Neutrophil (primary cell): ENCODE measurements around a stretch of chr5.

- PRO-cap = no peak
Observed at GRCh38 chr5:136036707-136038122, 8.4 kb downstream of the TGFBI start.

GRCh38 chr5:136059040-136059375 lies 30.2 kb downstream of the TGFBI start:
- PRO-cap = no peak

GRCh38 chr5:136663741-136664240 lies 298.4 kb upstream of the TRPC7 start:
- PRO-cap = no peak

DNA sequence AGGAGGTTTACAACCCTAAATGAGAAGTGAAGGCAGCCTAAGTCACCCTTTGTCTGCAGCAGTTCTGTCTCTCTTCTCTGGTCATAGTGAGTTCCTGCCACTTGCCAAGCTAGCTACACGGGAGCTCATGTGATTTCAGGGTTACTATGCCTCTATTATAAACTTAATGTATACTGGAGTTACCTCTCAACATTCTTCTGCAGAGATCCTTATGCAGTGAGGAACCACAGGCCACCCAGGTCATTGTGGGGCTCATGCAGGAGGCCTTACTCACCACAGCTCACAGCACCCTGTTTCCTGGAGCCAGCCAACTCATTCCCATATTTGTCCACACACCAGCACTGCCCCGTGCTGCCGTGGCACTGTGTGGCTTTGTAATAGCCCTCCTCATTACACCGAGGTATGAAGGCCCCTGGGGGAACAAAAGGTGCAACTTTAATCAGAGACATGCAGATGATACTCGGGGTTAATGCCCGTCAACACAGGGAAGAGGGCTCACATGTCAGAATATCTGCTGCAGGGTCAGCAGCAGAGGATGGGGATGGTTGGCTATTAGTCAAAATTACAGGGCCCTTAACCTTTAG lies 520.0 kb downstream of the SPOCK1 start:
- PRO-cap = no peak

DNA sequence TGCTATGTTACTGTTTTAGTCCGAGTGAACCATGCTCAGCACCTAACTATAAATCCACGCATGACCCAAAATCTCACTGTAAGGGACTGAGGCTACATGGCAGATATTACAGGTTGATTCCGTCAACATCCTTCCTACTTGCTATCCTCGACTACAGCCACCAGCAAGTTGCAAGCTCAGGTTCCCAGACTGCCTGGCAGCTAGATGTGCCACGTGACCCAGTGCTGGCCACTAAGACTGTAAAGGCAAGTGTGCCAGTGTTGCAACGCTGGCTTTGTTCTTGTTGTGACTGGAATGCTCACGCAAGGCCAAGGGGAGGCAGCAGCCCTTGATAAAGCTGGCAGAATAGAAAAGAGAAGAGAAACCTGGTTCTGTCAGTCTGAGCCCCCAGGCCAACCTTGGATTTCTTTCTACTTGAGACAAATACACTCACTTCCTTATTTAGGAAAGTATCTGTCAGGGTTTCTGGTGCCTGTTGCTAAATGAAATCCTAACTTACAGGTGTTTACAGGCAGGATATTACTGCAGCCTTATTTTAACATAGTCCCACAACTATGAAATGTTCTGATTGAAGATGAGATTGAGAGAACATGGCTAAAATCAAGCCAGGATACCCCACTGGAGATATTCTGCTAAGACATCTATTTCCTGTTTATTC lies 113.0 kb downstream of the KLHL3 start:
- PRO-cap = no peak

DNA sequence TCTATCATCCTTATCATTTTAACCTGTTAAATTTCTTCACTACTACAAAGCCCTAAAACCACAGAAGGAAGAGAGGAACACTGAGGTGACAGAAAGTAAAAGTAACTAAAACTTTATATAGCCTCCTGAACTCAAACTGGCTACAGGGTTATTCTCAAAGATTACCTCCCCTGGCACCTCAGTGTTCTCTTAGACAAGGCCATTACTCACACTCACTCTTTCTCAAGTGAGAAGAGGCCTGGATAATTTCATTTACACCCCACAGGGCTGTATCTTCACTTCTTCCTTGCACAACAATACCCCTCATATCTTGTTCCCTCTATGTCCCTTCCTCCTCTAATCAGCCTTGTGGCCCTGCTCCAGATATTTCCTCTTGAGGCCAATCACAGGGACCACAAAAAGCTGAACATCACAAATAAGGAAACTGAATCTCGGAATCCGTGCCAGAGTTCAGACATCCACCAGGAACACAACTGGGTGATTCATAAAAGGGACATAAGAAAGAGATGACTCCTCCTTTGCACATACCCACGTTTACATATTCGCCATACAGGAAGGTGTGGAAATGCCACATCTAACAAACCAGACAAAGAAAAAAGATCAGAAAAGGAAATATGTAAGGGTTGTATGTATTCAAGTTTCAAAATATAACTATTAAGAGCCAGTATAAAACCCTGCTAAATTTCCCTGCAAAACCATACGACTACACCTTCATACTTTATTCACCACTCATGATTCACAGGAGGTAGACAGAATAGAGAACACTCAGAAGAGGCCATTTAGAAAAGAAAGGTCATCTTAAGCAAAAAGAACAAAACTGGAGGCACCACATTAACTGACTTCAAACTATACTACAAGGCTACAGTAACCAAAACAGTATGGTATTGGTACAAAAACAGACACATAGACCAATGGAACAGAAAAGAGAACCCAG lies 1.7 kb upstream of the KLHL3 start:
- PRO-cap = no peak

DNA sequence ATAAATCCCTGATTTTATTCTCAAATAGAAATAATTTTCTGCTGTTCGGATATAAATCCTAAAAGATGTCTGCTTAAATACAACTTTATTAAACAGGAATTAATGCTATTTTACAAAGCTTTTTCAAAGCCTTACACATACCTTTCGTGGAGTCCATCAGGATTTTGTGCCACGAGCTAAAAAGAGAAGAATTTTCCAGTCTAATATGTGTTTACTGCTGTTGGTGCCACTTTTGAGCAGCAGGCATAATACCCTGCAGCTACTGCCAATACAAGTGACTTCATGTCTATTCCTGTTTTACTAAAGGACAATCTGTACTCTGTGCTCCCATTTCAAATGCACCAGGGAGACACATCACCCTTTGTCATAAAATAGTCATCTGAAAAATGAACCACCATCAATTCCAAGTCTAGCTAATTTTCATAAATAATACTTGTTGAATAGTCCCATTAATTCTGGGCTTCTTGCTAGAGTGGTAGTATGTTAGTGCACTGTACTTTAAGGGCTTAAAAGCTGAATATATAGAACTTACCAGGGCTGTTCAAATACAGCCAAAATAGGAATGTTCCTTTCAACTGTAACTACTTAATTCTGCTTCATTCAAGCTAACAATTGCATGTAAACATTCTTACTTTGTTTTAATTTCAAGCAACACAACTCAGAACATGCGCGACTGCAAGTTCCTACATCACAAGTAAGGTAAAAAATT lies 8.9 kb upstream of the PKD2L2 start:
- PRO-cap = no peak

- PRO-cap = no peak
Observed at GRCh38 chr5:137997768-137998317, 35.0 kb downstream of the FAM13B start.

- PRO-cap = no peak
Observed at GRCh38 chr5:138018245-138018650, 14.6 kb downstream of the FAM13B start.

GRCh38 chr5:138177761-138178287 lies 606 bp downstream of the BRD8 start:
- PRO-cap = no peak

GRCh38 chr5:138184191-138185257 lies 5.6 kb downstream of the KIF20A start:
- PRO-cap = no peak

- PRO-cap = no peak
Observed at GRCh38 chr5:138241698-138242569, 28.8 kb upstream of the CDC23 start.

GRCh38 chr5:138273426-138274026 lies 895 bp downstream of the GFRA3 start:
- PRO-cap = no peak

- PRO-cap = no peak
Observed at GRCh38 chr5:138352301-138352456, 306 bp upstream of the KDM3B start.

DNA sequence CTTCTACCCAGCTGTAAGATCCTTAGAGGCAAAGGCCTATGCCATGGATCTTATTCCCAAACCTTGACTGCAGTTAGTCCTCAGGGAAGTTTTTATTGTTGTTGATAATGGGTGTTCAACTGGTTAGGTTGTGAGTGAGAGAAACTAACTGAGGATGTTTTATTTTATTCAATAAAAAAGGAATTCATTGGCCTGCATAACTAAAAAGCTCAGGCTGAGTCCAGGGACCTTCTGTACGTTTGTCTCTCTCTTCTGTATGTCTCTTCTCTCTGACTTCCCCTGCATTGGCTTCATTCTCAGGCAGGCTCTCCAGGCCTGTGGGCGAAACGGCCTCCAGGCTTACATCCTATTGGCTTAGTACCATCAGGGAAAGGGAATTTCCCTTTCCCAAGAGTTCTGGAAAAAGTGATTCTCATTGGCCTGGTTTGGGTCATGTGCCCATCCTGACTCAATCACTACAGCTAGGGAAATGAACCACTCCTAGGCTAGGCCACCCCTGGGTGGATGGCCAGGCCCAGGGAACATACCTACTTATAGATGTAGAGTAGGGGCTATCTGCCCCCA lies 4.1 kb upstream of the EGR1 start:
- PRO-cap = no peak

- PRO-cap = bidirectional peak, plus-strand start at chr5:138464240, minus-strand start at chr5:138464174
Observed at GRCh38 chr5:138463503-138464528, 1.5 kb upstream of the EGR1 start.

DNA sequence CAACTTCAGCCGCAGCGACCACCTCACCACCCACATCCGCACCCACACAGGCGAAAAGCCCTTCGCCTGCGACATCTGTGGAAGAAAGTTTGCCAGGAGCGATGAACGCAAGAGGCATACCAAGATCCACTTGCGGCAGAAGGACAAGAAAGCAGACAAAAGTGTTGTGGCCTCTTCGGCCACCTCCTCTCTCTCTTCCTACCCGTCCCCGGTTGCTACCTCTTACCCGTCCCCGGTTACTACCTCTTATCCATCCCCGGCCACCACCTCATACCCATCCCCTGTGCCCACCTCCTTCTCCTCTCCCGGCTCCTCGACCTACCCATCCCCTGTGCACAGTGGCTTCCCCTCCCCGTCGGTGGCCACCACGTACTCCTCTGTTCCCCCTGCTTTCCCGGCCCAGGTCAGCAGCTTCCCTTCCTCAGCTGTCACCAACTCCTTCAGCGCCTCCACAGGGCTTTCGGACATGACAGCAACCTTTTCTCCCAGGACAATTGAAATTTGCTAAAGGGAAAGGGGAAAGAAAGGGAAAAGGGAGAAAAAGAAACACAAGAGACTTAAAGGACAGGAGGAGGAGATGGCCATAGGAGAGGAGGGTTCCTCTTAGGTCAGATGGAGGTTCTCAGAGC lies 2.4 kb downstream of the EGR1 start:
- PRO-cap = no peak

GRCh38 chr5:138492959-138493524 lies 27.8 kb downstream of the EGR1 start:
- PRO-cap = no peak

- PRO-cap = no peak
Observed at GRCh38 chr5:138506990-138507942, 35.8 kb downstream of the ETF1 start.

- PRO-cap = no peak
Observed at GRCh38 chr5:138551481-138552283, 8.6 kb upstream of the ETF1 start.